Bronchial epithelial cell (primary cell): ENCODE measurements around the gene IFT25.

GRCh38 chr1:52927426-52928089, 482 bp downstream of the SCP2 start:
- RRBS, 2 experiments = 2% methylated on average over 9 to 13 of the region's 45 CpGs

GRCh38 chr1:52928911-52929366, 1.9 kb downstream of the SCP2 start:
- RRBS, 2 experiments = no CpG with 5 or more reads among the region's 4 CpGs

- RRBS, 2 experiments = no CpG with 5 or more reads among the region's 2 CpGs
Measured at GRCh38 chr1:53047027-53047321, 15.0 kb upstream of the PODN start.

DNA sequence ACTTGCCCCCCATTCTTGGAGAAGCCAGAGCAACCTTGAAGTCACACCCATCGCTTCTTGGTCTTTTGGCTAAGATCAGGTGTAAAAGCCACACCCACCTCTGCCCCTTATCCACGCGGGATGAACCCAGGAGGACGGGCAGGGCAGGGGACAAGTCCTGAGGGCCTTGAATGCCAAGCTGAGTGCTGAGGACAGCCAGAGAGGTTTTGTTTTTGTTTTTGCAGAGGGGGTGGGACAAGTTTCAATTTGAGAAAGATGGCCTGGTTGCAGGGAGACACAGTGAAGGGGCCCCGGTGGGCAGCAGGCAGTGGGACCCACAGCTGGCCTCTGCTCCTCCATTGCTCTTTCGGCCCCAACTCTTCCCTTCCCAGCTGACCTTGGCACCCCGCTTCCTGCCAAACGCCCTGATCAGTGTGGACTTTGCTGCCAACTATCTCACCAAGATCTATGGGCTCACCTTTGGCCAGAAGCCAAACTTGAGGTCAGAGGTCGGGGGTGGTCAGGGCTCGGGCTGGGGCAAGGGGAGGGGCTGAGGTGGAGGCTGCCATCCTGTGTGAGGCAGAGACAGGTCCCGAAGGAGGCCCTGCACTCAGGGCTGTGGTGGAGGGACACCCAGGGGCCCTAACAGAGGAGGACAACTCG, 13.6 kb downstream of the PODN start:
- RRBS, 2 experiments = no CpG with 5 or more reads among the region's 12 CpGs

GRCh38 chr1:53111071-53111665, 31.3 kb downstream of the SLC1A7 start:
- RRBS, 2 experiments = no CpG with 5 or more reads among the region's 11 CpGs

DNA sequence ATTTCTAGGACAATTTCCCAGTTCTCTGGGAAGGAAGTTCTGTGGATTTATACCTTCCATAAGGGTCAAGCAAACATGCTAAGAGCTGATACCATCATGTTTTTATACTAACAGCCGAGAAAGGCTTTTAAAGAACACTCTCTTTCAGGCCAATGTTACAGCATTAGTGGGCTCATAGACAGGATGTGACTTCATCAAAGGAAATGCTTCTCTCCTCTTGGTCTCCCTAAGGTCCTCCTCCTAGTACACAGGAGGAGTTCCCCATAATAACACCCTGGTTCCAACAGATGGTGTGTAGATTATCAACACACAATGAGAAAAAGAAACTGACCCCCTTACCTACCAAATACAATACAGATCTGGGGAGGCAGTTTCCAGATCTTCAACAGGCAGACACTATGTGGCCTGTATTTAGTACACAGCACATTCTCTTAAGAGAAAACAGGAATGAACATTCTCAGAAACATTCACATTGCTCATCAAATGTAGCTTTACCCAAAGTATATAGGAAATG, 26.7 kb upstream of the GLIS1 start:
- RRBS, 2 experiments = no CpG with 5 or more reads among the region's 1 CpG

DNA sequence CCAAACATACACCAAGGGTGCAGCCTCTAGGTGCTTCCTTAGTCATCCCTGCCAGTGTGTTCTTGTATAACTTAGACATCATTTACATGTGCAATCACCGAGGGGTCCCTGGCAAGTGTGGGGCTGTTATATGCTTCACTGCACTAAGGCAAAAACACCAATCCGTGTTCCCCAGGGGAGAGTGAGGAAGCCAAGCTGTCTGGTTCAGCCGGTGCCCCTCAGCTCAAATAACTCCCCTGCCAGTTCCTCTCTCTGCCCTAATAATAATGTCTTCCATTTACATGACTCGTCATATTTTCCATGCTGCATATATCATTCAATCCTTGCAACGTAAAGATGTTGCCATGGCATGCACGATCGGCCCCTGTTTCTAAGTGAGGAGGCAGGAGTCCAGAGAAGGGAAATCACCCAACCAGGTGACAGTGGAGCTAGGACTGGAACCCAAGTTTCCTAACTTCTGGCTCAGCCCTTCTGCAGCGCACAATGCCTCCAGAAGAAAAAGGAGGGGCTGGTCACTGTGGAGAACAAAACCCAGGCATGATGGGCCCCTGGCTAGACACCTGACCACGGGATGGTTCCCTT, 24.5 kb upstream of the NDC1 start:
- RRBS, 2 experiments = no CpG with 5 or more reads among the region's 9 CpGs

DNA sequence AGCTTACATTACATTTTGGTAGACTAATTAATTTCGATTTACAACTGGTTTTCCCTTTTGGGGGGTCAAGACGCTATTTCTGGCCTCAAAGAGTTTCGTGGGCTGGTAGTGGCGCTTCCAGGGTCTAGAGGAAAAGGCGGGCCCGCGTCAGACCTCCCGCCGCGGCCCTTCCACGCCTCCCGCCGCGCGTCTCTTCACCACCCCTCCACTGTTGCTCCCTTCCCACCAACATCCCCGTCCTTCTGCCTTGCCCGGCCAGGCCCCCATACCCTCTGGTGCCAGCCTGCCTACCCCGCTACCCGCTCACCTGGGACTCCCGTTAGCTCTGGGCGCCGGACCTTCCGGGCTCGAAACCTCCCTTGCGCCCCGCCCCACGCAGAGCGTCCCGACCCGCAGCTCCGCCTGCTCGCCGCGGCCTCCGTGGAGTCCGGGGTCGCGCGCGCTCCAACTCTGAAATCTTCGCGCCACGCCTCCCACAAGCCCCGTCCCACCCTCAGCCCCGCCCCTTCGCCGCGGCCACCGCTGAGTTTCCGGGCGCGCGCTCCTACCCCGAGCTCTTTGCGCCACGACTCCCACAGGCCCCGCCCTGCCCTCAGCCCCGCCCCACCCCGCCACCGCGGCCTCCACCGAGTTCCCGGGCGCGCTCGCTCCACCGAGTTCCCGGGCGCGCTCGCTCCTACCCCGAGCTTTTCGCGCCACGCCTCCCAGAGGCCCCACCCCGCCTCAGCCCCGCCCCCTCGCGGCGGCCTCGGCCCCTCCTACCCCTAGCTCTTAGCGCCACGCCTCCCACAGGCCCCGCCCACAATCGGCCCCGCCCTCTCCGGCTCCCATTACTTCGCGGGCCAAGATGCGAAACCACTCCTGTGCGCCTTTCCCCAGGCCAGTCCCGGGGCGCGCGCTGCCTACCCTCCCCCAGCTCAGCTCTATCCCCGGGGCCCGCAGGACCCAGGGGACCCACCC, at the start of gene IFT25:
Gene IFT25 (minus strand): TSS at position 452 of the 960 bp plus-strand sequence.
- RRBS, 2 experiments = 1% methylated on average over 32 to 38 of the region's 97 CpGs

- RRBS, 2 experiments = no CpG with 5 or more reads among the region's 20 CpGs
Measured at GRCh38 chr1:54014040-54014671, 3.8 kb downstream of the LDLRAD1 start.

- RRBS, 2 experiments = no CpG with 5 or more reads among the region's 11 CpGs
Measured at GRCh38 chr1:54054282-54054836, 951 bp downstream of the TCEANC2 start.

GRCh38 chr1:54216016-54216542, 16.1 kb downstream of the MRPL37 start:
- RRBS, 2 experiments = no CpG with 5 or more reads among the region's 10 CpGs

- RRBS, 2 experiments = no CpG with 5 or more reads among the region's 5 CpGs
Measured at GRCh38 chr1:54285161-54285580, 85.2 kb downstream of the MRPL37 start.

- RRBS, 2 experiments = no CpG with 5 or more reads among the region's 8 CpGs
Measured at GRCh38 chr1:54296196-54296819, 96.3 kb downstream of the MRPL37 start.

GRCh38 chr1:54298326-54299596, 98.8 kb downstream of the MRPL37 start:
- RRBS, 2 experiments = no CpG with 5 or more reads among the region's 25 CpGs

DNA sequence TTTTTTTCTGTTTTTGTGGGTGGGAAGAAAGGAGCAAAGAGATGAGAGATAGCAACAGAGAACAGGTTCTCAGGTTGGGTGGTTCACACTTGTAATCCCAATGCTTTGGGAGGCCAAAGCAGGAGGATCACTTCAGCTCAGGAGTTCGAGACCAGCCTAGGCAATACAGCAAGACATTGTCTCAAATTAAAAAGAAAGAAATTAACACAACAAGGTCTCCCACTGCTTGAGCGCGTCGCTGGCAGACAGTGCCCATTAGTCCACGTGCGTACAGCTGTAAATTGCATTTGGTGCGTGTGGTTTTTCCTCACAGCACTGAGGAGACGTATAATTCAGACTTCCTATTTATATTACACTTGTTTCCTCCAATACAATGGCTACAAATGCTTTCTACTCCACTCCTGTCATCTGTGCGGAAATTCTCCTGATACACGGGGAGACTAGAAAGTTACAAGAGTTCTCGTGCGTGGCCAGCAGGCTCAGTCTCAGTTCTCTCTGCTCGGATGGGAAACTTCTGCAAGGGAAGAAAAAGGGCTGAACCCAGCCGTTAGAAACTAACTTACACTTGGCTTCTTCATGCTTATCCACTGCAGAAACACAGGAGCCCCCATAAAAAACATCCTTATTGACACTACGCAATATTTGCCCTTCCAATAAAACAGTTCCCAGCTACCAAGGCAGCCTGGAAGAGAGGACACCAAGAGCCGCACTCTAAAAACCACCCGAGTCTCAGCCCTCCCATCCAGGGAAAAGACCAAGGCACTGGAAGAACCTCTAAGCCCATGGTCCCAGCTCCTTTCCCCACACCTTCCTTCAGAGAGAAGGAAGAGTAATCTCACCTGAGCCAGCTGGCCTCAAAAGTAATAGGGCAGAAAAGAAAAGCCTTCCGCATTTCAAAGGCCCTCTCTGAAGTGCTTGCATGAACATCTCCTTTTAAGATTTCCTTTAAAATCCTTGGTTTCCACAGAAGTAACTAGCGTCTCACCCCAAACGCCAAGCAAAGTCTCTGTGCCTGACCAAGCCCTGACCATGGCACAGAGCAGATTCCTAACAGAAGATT, 145.0 kb downstream of the MRPL37 start:
- RRBS, 2 experiments = no CpG with 5 or more reads among the region's 20 CpGs

- RRBS, 2 experiments = no CpG with 5 or more reads among the region's 6 CpGs
Measured at GRCh38 chr1:54401520-54401985, 146.5 kb upstream of the ACOT11 start.

- RRBS, 2 experiments = no CpG with 5 or more reads among the region's 10 CpGs
Measured at GRCh38 chr1:54403806-54404319, 144.2 kb upstream of the ACOT11 start.

GRCh38 chr1:54413099-54413763, 134.8 kb upstream of the ACOT11 start:
- RRBS, 2 experiments = no CpG with 5 or more reads among the region's 6 CpGs

- RRBS, 2 experiments = no CpG with 5 or more reads among the region's 8 CpGs
Measured at GRCh38 chr1:54463551-54464025, 84.4 kb upstream of the ACOT11 start.

GRCh38 chr1:54490267-54490805, 57.7 kb upstream of the ACOT11 start:
- RRBS, 2 experiments = 36 to 38% methylated on average over 2 of the region's 18 CpGs